Endothelial cell (in vitro differentiated cells): ENCODE measurements around the gene SLC46A1.

DNA sequence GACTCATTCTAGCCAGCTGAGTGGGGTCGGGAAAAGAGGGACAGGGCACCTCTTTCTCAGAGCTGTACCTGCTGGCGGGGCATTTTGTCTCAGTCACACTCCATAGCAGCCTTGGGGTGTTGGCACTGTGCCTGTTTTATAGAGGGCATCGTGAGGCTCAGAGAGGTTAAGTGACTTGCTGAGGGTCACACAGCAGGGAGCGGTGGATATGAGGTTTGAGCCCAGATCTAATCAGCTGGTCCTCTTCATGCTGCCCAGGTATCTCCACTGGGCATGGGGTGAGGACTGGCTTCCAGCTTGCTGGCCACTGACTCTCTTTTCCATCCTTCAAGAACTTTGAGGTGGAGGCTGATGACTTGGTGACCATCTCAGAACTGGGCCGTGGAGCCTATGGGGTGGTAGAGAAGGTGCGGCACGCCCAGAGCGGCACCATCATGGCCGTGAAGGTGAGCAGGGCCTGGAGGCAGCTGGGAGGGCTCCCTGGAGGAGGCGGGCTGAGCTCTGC lies 15.8 kb downstream of the MAP2K3 start:
- PRO-cap, result no peak

DNA sequence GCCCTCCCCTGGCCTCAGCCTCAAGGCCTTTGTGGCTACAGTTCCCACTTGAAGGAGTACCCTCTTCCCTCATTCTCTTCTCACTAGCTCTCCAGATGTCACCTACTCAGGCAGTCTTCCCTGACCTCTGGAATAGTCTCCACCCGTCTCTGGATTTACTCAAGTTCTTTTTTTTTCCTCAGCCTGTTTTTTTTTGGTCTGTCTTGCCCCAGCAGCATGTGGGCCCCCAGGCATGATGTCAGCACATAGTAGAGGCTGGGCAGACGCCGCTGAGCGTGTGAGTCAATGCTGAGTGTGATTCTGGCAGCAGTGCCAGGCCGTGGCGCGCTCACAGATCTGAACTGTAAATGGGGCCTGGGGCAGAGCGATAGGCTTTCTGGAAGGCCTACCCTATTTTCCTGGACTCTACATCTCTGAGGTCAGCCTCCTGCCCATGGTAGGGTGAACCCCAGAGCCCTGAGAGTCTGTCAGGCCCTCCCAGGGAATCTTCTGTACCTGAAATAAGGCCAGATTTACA lies 26.1 kb downstream of the KCNJ12 start:
- PRO-cap, result no peak

GRCh38 chr17:21841844-21842383 lies 149.6 kb downstream of the KCNJ18 start:
- PRO-cap, result no peak

DNA sequence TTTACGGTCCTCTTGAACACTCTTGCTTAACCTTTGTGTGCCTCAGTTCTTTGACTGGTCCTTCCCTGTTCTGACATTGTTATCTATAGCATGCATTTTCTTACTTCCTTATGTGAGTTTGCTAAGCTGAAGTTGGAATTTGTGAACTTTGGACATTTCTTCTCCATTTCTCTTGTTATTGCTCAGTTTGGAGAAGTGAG lies 29.6 kb upstream of the WSB1 start:
- PRO-cap, result no peak

DNA sequence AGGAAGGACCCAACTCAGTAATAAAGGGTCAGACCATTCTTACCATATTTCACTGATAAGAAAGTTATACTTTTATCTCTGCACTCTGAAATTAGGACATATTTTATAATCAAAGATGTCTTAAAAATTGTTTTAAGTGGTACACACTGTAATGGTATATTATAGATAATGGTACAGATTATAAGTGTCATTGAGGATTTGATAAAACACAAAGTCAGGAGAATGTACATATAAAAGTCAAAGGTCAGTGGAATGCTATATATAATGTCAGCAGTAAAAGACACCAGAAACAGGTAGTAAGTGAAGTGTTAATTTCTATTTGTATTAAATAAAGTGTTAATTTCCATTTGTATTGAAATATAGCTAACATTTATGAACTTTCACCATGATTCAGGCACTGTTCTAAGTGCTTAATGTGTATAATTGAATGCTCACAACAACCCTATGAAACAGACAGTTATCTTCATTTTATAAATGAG lies 28.5 kb downstream of the WSB1 start:
- PRO-cap, result no peak

- PRO-cap, result unidirectional peak, plus-strand start at chr17:27344451; unidirectional peak, plus-strand start at chr17:27344593
These were observed 50.4 kb downstream of the WSB1 start for GRCh38 chr17:27344184-27344928.

- PRO-cap, result no peak
These were observed 15.4 kb downstream of the KSR1 start for GRCh38 chr17:27471623-27472160.

DNA sequence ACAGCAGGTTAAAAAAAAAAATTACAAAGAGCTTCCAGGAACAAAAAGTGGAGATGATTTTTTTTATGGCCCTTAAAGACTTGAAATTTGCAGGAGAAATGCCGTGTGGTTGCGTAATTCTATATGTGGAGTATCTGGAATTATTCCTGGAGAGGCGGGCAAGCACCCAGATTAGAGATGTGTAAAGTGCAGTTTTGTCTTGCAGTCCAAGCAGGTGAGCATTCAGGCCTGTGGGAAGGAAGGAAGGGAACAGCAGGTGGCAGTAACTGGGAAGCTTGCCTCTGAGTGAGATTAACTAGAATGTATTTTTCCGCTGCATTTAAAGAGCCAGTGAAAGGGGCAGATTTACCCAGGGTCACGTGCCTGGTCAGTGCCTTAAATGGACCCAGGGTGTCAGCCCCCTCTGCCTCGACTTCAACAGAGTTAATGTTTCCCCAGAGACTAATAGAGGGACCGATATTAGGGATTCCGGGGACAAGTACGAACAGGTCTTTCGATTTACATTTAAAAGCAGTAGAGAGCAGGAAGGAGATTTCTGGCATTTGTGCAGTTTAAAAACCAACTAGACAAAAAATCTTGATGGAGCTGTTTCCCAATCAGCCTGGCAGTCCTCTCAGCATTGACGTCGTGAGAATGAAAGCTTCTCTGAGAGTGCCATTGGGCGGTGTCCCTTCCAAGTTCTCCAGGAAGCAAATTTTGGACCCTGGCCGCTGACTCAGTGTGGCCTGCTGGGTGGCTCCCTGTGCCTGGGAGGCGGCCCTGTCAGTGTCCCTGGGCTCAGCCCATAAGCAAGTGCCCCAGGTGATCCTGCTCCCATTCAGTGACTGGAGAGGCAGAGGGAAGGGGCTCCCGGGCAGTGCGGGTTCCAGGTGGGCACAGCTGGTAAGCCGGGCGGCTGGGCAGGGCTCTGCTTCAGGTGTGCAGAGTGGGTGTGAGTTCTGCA lies 38.2 kb downstream of the KSR1 start:
- PRO-cap, result no peak

- PRO-cap, result no peak
These were observed 74.5 kb downstream of the KSR1 start for GRCh38 chr17:27530386-27531481.

GRCh38 chr17:27531482-27532255 lies 75.4 kb downstream of the KSR1 start:
- PRO-cap, result no peak

DNA sequence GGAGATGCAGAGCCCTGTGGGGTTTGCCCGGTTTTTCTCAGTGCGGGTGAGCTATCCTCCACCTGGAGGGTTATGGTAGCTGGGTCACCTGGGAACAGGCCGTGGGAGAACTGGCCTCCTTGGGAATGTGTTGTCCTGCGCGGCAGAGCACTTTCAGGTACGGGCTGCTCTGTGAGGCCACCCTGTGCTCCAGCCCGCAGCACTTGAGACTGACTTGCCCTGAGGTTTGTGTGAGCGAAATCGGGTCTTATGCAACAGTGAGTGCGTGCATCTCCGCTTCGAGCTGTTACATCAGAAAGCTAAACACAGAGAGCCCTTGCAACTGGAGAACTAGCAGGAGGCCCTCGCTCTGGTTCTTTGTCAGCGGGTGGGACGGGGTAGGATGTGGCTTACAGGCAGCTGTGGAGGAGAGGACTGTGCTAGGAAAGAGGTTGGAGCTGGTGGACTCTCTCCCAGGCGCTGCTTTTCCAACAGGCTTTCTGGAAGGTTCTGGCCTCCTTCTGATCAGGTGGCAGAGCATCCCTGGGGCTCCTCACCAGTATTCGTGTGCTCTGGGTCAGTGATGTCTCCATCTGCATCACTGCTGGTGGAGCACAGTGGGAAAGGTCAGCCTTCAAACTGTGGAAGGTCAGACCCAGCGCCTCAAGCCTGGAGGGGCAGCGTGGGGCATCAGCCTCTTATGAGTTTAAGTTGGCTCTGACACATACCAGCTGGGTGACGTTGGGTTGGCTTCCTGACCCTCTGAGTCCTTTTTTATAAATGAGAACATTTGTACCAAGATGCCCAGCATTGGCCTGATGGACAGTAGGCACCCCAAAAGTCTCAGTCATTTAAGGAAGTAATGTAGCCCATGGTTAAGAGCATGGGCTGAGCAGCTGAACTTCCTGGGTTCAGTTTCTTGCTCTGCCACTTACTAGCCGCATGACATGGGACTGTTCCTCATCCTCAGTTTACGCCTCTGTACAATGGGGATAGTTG lies 76.3 kb downstream of the KSR1 start:
- PRO-cap, result no peak

- PRO-cap, result no peak
These were observed 70.5 kb upstream of the LGALS9 start for GRCh38 chr17:27560460-27560974.

DNA sequence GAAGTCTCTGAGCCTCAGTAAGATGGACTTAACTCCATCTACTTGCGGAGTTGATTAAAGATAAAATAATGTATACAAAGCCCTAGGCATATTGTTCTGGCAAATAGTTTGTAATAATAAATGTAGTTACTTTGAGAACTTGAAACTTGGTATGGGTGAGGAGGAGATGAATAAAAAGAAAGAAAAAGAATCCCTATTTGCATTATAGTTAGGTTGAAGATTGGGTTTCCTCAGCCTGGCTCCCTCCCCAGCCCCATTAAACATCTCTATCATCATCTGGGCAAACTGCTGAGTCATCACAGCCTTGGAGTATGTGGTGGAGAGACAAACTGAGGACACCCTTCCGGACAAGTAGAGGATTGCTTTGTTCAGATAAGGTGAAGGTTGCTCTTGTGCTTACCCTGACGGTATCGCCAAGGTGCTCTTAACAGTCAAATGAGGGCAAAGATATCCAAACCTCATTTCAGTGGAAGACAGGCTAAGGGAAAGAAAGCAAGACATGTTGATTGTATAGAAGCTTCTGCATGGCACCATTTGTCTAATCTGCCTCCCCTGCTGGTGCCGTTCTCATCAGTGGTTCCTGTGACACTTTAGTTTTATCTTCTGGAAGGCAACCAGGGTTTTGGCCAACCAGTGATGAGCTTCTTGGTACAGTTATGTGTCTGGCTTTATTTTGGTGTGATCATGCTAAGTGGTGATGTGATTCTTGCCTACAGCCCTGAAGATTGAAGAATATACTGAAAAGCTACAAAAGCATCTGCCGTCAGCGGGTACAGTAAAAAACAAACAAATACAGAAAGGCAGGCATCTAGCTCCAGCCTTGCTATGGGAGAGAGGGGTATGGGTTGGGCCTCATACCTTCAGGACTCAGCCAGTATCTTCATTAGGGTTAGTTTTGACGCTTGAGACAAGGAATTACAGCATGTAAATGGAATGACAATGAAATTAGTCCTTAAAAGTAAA lies 56.9 kb upstream of the LGALS9 start:
- PRO-cap, result no peak

- PRO-cap, result no peak
These were observed 48.4 kb upstream of the LGALS9 start for GRCh38 chr17:27582463-27583103.

GRCh38 chr17:28049843-28050897 lies 7.7 kb downstream of the NLK start:
- PRO-cap, result no peak

- PRO-cap, result no peak
These were observed 3.3 kb downstream of the IFT20 start for GRCh38 chr17:28331979-28332323.

- PRO-cap, result unidirectional peak, plus-strand start at chr17:28336025; bidirectional peak, plus-strand start at chr17:28336488, minus-strand start at chr17:28336180; bidirectional peak, plus-strand start at chr17:28336758, minus-strand start at chr17:28336762
These were observed 709 bp downstream of the TNFAIP1 start for GRCh38 chr17:28335906-28337033.

DNA sequence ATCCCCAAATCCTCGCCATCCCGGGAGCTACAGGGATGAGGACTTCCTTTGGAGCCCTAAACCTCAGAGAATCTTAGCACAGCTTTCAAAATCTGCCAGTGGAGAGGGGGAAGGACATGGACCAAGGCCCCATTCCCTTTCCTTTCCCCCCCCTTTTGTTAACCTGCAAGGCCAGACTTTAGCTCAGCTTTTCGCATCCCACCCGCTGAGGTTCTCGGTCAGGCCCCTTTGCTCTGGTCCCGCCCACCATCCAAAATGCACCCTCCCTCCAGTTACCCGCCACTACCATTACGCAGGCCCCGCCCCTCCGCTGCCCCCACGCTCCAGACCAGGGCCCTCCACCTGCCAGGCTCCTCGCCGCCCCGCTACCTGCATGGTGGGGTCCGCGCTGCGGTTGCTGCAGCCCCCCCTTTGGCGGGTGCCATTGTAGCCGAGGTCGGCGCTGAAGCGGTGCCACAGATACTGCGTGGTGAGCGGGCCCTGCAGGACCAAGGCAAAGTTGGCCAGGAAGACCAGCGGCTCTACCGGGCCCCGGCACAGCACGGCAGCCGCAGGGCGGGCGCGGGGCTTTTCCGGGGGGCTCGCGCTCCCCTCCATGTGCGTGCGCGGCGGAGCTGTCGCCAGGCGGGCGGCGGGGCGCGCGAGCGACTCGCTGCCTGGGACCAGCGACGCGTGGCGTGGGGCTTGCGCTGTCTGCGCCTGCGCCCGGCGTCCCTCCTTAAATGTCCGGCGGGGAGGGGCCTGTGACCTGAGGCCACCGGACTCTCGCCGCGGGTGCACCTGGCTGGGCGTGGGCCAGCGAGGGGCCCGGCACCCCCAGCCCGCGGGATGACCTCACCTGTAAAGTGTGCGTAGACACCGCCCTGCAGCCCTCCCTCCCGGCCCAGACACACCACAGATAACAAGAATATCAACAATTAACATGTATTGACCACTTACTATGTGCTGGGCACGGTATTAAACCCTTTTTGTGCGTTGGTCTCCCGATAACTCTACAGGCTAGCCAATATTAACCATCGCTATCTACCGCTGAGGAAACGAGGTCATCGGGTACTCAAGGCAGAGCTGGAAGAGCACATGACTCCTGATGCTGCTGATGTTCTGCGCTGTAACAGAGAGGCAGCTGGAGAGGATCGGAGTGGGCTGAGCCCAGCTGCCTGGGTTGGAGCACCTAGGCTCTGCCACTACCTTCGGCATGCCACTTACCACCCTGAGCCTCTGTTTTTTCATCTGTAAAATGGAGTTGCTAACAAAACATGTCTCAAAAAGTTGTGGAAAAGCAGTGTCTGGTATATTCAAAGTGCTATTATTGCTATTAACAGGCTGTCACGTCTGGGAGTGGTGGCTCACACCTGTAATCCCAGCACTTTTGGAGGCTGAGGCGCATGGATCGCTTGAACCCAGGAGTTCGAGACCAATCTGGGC lies at the start of gene SLC46A1:
TSS of gene SLC46A1 (minus strand) at position 695 of the 1,425 bp plus-strand sequence.
- PRO-cap, result no peak

- PRO-cap, result no peak
These were observed 9.3 kb downstream of the SLC13A2 start for GRCh38 chr17:28482627-28483308.

- PRO-cap, result no peak
These were observed 19.3 kb downstream of the UNC119 start for GRCh38 chr17:28532887-28533752.